Body of pancreas (tissue), 2 donors: ENCODE measurements around a stretch of chr9.

DNA sequence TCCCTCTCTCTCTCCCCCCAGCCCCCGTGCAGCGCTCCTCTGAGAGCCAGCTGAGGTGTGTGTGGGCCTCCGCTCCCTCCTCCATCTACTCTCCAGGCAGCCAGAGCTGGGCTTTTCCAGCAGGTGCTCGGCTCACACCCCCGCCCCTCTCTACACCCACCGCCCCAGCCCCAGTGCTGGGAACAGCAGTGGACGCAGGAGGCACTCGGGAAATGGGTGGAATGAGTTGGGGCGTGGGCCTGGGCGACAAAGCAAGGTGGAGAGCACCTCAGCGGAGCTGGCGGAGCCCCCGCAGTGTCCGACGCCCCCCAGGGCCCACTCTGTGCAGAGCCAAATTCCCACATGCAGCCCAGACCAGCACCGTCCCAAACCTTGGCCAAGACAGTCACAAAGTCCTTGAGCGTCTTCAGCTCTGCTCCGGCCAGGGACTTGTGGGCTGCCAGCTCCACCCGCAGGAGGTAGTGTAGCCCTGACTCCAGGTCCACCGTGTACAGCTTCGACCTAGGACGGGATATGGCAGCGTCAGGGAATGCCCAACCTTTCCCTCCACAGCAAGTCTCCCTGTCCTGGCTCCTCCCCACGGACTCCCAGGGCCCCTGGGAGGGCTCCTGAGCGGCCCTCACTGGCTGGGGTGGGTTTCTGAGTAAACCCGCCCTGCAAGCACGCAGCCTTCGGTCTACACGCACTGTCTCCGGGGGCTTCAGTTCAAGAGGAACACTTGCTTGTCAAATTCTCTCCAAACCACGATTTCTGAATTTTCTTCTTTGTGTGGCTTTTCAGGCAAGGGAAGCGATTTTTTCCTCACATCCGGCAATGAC lies 13.6 kb upstream of the LHX3 start:
- PRO-cap, result no peak
- RAMPAGE, long total RNA, 2 experiments, result start-site peak on the minus strand in 1 of 2 experiments, centred at position 414 of the sequence, 7 reads per replicate

DNA sequence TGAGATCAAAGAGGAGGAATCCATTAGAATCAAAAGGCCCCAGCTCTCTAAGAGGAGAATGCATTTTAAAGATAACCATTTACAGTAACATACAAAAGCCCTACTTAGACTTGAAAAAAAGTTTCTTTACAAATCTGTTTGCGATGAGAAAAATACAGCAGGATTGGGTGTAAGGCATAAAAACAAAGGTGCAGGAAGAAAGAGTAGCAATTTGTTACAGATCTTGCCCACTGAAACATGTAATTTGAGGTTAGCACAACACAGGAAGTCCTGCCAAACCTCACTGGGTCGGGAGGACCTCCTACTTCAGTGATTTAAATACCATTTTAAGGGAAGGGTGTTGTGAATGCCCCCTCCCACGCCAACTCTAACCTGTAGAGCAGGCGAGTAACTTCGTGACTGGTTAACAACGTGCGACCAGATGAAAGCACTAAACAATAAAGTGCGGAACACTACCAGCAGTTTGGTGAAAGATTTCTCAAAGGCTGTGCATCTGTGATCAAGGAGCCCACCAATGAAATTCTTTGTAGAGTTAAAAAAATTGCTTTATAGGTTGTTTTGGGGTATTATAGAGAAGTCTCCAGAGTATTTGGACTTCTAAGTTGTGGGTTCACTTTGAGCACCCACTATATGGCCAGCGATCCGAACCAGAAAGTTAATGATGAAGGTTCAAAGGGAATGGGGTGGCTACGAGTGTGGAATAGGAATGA lies 1.1 kb downstream of the QSOX2 start:
- PRO-cap, result no peak
- RAMPAGE, long total RNA, 2 experiments, result no peak in any of the 2 experiments

DNA sequence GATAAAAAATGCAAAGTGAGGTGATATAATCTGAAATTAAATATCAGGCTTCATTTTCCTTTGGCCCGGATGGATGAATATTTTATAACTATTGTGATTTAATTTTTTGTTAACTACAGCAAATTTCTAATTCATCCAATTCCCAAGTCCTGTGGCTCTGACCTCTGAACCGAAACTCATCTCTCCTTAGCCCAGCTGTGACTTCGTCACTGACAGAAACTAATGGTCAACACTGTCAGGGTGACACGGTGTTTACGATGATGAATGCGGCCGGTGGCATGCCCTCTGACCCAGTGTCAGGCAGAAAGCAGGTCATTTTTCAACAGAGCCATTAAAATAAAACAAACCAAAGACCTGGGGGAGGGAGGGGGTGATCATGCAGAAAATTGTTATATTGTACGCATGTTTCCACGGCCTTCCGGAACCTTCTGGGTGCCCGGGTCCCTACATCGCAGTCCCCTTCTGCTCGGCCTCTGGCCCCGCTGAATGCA lies 8.4 kb downstream of the CCDC187 start:
- PRO-cap, result no peak
- RAMPAGE, long total RNA, 2 experiments, result no peak in any of the 2 experiments

GRCh38 chr9:136316983-136317539 lies 10.3 kb upstream of the GPSM1 start:
- PRO-cap, result no peak
- RAMPAGE, long total RNA, 2 experiments, result no peak in any of the 2 experiments

DNA sequence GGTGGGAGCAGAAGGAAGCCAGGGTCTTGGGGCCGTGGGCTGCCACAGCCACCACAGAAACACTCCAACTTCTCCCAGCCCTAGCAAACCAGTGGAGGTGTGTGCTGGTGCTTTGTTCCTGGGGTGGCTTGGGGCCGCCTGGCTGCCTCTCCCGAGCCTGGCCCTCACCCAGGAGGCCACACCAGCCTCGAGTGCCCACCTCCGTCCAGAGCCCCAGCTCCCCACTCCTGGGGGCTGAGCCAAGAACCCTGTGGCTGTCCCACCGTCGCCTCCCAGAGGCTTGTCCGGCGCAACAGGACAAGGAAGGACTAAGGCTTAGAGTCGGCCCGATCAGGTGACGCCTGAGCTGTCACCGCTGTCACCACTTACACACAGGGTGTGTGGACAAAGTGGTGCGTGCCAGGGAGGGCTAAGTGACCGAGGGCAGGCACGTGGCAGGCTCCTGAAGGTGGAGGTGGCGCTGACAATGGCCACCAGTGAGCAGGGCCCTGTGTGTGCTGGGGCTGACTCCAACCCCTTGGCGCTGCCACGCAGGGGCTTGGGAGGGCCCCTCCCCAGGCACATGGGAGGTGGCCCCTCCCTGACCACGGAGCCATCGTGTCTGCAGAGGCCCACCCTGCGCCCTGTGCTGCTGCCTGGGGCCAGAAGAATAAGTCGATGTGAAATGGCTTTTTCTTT lies 2.9 kb upstream of the GPSM1 start:
- PRO-cap, result unidirectional peak, minus-strand start at position 282 of the sequence
- RAMPAGE, long total RNA, 2 experiments, result no peak in any of the 2 experiments

GRCh38 chr9:136339424-136340152 lies 12.2 kb downstream of the GPSM1 start:
- PRO-cap, result unidirectional peak, plus-strand start at chr9:136339491; bidirectional peak, plus-strand start at chr9:136339705, minus-strand start at chr9:136339701; bidirectional peak, plus-strand start at chr9:136339865, minus-strand start at chr9:136339778
- RAMPAGE, long total RNA, 2 experiments, result start-site peak on the plus strand in 1 of 2 experiments, at chr9:136339689-136339796 at its widest, 22 reads per replicate

DNA sequence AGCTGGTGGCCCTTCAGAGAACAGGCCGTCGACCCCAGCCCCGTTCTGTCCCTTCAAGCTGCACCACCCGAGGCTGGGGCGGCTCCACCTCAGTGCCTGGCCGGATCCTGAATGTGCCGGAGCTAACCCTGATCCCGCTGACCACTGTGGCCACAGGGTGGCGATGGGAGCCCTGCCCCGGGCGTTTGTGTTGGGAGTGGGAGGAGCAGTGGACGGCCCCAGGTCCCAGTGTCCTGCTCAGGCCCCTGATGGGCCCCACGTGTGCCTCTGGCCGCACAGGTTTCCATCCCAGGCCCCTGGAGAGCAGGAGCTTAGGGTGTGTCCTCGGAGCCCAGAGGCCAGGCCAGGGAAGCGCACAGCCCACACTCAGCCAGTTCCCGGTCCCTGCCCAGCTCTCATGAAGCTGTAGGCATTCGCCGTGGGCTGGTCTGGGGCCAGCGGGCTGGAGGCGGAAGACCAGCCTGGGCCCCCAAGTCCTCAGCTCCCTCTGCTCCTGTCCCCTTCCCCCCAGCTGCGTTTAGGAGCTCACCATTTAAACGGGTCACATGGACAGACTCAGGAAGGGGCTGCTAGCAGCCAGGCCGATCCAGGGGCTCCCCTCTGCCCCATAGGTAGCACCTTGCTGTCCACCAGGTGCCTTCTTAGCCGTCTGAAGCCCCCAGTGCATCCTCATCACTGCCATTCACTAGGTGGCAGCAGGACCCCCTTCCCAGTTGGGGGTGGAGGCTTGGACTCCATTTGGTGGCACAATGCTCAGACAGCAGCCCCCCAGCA lies 17.5 kb downstream of the DNLZ start:
- PRO-cap, result no peak
- RAMPAGE, long total RNA, 2 experiments, result no peak in any of the 2 experiments

DNA sequence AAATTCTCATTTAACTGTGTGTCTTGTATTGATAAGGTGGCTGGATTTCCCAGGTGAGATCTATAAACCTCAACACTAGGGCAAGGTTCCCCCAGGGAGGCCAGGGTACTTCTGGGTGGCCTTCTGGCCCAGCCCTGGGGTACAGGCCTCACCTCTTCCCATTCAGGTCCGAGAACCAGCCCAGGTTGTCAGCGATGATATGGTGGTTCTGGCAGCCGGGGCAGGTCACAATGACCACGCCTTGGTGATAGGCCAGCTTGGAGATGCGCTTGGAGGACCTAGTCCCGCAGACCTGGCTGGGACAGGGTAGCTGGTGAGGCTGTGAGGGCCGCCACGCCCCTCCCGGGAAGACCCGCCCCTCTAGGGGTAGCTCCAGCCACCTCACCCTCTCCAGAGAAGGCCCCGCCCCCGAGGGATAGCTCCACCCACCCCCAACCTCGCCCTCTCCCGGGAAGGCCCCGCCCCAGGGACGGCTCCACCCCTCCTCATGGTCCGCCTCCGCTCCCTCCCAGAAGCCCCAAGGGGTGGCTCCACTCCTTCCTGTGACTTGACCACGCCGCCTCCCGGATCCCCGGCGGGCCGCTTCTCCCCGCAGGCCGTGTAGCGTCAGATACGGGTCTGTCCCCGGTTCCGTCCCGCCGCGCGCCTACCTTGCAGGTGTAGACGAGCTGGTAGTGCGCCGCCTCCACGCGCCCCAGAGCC lies 556 bp downstream of the DNLZ start:
- PRO-cap, result bidirectional peak, plus-strand start at position 533 of the sequence, minus-strand start at position 294 of the sequence; unidirectional peak, plus-strand start at position 533 of the sequence; unidirectional peak, plus-strand start at position 660 of the sequence
- RAMPAGE, long total RNA, 2 experiments, result no peak in any of the 2 experiments

- PRO-cap, result no peak
- RAMPAGE, long total RNA, 2 experiments, result no peak in any of the 2 experiments
Observed at GRCh38 chr9:136391909-136392405, 8.0 kb downstream of the SNAPC4 start.

DNA sequence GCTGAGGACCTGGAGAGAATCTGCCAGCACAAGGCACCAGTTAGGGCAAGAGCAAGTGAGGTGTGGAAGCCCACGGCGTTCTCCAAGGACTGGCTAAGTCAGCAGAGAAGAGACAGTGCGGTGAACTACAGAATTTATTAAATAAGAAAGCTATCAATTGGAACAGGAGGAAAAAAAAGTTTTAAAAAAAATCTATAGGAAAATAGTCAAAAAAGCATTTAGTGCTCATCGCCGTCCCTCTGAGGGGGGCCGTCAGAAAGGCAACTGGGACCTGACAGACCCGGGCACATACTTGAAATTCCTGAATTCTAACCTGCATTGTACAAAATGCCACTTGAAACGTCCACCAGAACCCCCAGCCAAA lies 1.8 kb upstream of the SNAPC4 start:
- PRO-cap, result no peak
- RAMPAGE, long total RNA, 2 experiments, result no peak in any of the 2 experiments

GRCh38 chr9:136481915-136482258 lies 953 bp downstream of the SEC16A start:
- PRO-cap, result no peak
- RAMPAGE, long total RNA, 2 experiments, result no peak in any of the 2 experiments

GRCh38 chr9:136525060-136525665 lies 20.7 kb downstream of the NOTCH1 start:
- PRO-cap, result no peak
- RAMPAGE, long total RNA, 2 experiments, result no peak in any of the 2 experiments

DNA sequence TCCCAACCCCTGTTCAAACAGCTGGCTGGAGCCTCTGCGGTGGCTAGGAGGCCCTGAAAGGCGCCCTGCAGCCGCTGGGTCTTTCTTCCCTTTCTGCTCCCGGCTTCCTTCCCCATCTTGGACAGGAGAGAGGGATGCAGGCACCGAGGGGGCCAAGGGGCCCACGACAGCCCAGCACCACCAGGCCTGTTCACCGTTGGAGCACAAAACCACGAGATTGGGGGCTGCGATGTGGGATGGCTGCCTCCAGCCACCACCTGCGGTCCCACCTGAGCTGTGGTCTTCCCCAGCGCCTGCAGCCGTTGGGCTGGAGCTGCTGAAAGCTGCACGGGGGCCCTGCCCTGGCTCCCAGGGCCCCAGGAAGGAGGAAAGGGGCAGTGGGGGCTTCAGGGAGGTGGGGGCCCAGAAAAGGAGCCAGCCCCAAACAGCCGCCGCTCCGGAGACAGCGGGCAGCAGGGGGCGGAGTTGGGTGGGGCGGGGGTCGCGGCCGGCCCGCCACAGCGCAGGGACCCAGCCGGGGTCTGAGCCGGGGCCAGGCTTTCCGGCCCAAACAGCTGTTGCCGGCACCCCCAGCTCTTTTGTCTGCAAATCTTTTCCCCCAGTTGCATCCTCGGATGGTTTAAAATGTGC lies 16.1 kb downstream of the NOTCH1 start:
- PRO-cap, result no peak
- RAMPAGE, long total RNA, 2 experiments, result no peak in any of the 2 experiments

GRCh38 chr9:136546635-136547842 lies 1.2 kb upstream of the NOTCH1 start:
- PRO-cap, result bidirectional peak, plus-strand start at chr9:136546834, minus-strand start at chr9:136546784; bidirectional peak, plus-strand start at chr9:136547414, minus-strand start at chr9:136547364
- RAMPAGE, long total RNA, 2 experiments, result no peak in any of the 2 experiments

DNA sequence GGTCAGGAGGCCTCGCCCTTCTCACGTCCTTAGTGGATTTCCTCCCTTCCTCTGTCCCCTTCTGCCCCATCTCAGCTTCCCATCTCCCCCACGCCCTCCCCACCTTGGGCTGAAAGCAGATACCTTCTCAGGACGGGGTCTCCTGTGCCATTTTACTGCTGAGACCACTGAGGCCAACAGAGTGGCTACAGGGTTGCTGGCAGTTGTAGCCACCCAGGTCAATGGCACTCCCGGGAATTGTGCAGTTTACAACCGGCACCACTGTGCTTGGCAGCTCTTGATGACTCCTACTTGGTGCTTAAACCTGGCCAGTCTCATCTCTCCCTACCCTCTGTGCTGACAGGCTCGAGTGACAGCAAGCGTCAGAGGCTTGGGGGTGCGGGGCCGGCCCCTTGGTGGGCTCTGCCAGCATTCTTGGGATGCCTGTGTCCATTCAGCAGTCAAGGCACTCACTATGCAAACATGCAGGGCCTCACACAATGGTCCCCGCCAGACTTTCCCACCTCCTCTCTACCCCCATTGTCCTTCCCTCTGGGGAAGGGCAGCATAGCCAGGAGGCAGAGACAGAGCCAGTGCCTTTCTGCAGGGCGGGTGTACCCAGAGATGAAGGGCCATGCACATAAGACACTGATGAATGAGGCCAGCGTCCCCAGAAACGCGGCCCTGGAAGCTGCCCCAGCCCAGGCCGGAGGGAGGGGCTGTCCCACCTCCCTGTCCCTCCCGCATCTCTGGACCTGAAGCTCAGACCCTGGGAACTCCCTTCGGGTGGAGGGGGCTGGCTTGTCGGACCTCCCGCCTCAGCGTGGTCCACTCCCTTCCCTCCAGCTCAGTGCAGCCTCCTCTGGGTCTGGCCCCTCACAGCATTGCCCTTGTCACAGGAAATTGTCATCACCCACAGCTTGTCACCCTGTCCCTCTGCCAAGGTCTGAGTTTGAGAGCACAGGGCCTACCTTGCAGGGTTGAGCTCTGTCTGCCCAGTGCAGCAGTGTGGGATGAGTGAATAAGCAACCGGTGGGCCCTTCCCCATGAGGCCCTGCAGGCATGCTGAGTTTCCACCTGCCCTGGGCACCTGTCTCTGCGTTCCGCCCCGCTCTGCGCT lies 26.3 kb upstream of the NOTCH1 start:
- PRO-cap, result no peak
- RAMPAGE, long total RNA, 2 experiments, result no peak in any of the 2 experiments

DNA sequence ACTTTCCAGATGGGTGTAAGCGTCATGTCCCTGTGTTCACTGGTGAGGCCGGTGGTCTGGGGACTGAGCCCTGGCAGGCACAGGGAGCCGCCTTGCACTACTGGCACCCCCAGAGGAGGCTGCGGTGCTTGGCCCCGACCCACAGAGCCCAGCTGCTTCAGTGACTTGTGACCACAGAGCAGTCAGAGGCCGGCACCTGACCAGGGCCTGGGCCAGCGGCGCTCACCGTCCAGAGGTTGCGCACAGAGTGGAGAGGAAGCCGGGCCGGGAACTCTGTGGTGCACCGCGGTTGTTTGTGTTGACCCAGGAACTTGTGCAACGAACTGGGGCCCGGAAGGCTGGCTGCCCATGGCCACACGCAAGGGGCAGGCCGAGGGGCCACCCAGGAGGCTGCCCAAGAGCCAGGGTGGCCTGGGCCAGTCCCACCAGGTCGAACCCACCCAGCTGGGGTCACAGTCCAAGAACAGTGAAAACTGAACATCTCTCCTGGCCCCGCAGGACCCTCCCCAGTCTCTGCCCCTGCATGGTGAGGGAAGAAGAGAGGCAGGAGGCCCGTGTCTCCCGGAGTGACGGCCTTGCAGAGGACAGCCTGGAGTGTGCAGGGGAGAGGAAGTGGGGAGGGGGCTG lies 42.9 kb upstream of the EGFL7 start:
- PRO-cap, result no peak
- RAMPAGE, long total RNA, 2 experiments, result no peak in any of the 2 experiments

DNA sequence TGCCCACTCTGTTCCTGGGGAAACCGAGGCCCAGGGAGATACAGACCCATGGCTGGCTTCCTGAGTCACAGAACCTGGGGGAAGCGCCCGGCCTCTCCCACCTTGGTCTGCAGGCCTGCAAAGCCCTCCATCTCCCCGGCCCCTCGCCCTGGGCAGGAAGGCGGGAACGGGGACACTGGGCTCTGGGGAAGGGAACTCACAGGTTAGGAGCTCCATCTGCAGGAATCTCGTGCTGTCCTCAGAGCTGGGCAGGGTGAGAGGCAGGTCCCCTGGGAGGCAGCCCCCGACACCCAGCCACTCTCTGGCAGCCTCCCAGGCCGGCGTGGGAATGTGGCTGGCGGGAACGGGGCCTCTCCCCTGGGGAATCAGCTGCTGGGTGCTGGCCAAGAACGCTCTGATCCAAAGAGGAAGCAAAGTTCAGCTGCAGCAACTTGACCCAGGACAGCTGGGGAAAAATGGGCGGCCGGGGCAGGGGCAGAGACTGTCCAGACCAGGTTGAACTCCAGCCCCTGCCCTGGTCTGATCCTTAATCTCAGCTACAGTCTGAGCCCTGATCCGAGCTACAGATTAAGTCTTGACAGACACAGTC lies 37.6 kb upstream of the EGFL7 start:
- PRO-cap, result no peak
- RAMPAGE, long total RNA, 2 experiments, result no peak in any of the 2 experiments

DNA sequence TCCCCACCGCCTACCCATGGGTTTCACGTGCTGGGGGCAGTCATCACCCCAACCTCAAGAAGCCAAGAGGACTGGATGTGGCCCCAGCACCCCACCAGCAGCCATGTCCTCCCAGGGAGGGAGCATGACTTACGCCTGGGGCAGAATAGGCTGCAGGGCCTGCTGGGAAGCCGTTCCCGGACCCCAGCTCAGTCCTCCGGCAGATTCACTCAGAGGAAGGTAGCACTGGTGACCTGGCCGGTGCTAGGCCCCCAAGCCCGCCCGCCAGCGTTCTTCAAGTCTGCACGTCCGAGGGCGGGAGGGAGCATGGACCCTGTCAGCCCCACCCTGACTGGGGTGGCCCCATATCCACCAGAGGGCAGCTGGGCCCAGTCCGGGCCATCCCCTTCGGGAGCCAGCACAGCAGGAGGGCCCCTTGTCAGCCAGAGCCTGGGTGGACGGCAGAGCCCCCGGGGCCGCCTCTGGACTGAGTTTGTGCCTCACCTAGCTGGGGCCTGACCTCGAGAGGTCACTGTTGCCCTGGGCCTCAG lies 16.9 kb upstream of the EGFL7 start:
- PRO-cap, result no peak
- RAMPAGE, long total RNA, 2 experiments, result no peak in any of the 2 experiments

DNA sequence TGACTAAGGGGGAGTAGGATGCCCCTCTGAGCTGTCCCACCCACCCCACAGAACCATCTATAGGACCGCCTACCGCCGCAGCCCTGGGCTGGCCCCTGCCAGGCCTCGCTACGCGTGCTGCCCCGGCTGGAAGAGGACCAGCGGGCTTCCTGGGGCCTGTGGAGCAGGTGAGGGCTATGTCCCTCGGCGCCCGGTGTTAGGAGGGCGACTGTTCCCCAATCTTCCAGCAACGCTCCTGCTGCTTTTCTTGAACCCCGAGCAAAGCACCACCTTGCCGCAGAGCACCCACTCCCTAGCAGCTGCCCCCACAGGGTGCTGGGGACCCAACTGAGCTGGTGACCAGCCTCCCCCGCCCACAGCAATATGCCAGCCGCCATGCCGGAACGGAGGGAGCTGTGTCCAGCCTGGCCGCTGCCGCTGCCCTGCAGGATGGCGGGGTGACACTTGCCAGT lies 6.9 kb downstream of the EGFL7 start:
- PRO-cap, result bidirectional peak, plus-strand start at position 369 of the sequence, minus-strand start at position 359 of the sequence
- RAMPAGE, long total RNA, 2 experiments, result no peak in any of the 2 experiments

DNA sequence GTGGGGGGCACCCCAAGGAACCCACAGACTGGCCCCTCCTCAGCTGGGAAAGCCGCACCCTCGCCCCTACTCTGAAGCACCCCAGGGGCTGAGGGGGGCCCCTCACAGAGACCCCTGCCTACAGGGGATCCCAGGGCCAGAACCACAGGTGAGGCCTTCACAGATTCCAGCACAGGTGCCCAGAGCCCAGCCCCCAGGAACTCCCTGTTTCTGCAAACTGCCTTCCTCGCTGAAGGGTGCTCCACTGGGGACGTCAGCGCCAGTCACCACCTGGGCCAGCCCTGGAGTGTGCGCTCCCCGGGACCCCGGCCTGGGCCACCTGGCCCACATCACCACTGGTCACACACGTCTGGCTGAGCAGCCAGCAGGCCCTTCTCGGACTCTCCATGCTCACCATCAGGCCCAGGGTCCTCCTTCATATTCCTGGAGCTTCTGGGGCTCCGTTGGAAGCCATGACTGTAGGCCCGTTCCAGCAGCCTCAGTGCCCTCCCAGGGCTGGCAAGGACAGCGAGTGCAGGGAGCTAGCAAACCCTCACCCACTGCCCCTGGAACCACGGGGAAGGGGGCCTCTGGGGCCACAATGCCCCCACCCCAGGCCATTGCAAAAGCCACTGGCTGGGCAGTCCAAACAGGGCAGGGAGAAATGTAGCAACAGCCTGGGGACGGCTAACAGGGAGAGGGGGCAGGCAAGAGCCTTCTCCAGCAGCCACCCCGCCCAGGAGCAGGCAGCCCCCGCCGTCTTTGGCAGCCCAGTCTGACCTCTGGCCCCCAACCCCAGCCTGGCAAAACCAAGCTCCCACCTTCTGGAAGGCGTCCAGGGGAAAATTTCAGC lies 1.4 kb downstream of the AGPAT2 start:
- PRO-cap, result bidirectional peak, plus-strand start at position 273 of the sequence, minus-strand start at position 254 of the sequence
- RAMPAGE, long total RNA, 2 experiments, result no peak in any of the 2 experiments